ENCODE measurements around the gene KREMEN1.

- PRO-cap, 7 experiments: no peak in any of the 7 experiments
Observed at GRCh38 chr22:28583909-28584937, 95.4 kb downstream of the TTC28 start.

GRCh38 chr22:28750336-28750724, 8.5 kb downstream of the HSCB start:
- PRO-cap, 7 experiments: no peak in any of the 7 experiments

DNA sequence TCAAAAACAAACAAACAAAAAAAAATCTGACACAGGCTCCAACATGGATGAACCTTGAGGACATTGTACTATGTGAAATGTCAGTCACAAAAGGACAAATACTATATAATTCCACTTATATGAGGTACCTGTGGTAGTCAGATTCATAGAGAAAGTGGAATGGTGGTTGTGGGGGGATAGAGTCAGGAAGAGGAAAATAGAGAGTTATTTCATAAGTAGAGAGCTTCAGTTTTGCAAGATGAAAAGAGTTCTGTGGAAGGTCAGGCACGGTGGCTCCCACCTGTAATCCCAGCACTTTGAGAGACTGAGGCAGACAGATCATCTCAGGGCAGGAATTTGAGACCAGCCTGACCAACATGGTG, 12.3 kb downstream of the HSCB start:
- PRO-cap, 7 experiments: no peak in any of the 7 experiments

- PRO-cap, 7 experiments: no peak in any of the 7 experiments
Observed at GRCh38 chr22:28819244-28820058, 47.0 kb downstream of the CCDC117 start.

DNA sequence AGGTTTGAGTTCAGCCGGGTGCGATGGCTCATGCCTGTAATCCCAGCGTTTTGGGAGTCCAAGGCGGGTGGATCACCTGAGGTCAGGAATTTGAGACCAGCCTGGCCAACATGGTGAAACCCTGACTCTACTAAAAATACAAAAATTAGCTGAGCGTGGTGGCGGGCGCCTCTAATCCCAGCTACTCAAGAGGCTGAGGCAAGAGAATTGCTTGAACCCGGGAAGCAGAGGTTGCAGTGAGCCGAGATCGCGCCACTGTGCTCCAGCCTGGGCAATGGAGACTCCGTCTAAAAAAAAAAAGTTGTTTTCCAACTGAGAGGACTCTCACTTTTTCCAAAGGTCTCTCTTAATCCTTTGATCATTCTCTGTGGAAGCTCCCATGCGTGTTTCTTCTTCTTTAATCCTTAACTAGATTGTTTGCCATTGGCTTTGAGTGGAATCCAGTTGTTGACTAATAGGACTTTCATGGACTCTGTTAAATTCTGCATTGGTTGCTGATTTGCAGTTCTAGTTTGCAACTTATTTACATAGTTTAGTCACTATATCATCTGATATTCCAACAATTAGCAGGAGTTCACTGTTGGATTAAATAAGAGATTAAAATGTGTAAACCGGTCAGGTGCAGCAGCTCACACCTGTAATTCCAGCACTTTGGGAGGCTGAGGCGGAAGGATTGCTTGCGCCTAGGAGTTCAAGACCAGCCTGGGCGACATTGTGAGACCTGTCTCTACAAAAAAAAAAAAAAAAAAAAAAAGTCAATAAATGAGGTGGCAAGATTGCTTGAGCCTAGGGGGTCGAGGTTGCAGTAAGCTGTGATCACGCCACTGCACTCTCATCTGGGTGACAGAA, 79.7 kb downstream of the C22orf31 start:
- PRO-cap, 7 experiments: no peak in any of the 7 experiments

DNA sequence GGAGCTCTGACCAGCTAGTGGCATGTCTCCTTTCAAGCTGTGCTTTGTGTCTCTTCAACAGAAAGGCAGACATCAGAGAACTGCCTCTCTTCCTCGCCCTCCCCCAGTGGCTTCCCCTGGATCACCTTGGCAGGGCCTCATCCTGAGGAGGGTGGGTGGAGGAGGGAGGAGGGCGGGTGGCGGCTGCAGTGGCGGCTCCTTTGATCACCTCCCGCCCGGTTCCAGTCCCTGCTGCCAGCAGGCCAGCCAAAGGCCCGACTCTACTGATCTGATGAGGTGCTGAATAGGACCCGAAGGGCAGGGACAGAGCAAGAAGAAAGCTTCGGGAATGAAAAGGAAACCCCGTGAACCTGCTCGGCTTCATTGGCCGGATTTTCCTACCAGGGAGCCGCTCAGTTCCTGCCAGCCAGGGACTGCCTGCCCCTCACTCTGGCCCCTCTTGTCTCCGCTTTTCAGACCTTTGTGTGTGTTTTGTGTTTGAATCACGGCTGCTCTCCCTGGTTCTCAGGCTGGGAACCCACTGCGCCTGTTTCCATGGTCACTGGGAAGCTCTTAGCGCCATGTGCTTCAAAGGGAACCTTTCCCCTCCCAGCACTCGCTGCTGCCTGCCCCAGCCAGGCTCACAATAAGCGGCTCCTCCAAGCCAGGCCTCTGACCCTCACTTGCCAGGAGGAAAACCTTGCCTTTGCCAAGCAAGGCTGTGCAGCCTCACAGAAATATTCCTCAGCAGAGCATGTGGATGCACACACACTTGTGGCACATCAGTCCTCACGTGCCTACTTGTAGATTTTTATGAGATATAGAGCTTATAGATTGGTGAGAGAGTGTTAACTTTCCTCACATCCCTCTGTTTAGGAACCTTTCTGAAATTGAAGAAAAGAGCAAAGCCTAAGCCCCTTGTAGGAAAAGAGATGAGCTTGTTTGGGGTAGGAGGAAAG, 56.8 kb downstream of the C22orf31 start:
- PRO-cap, 7 experiments: no peak in any of the 7 experiments

GRCh38 chr22:29016412-29016909, 45.2 kb downstream of the C22orf31 start:
- PRO-cap, 7 experiments: no peak in any of the 7 experiments

DNA sequence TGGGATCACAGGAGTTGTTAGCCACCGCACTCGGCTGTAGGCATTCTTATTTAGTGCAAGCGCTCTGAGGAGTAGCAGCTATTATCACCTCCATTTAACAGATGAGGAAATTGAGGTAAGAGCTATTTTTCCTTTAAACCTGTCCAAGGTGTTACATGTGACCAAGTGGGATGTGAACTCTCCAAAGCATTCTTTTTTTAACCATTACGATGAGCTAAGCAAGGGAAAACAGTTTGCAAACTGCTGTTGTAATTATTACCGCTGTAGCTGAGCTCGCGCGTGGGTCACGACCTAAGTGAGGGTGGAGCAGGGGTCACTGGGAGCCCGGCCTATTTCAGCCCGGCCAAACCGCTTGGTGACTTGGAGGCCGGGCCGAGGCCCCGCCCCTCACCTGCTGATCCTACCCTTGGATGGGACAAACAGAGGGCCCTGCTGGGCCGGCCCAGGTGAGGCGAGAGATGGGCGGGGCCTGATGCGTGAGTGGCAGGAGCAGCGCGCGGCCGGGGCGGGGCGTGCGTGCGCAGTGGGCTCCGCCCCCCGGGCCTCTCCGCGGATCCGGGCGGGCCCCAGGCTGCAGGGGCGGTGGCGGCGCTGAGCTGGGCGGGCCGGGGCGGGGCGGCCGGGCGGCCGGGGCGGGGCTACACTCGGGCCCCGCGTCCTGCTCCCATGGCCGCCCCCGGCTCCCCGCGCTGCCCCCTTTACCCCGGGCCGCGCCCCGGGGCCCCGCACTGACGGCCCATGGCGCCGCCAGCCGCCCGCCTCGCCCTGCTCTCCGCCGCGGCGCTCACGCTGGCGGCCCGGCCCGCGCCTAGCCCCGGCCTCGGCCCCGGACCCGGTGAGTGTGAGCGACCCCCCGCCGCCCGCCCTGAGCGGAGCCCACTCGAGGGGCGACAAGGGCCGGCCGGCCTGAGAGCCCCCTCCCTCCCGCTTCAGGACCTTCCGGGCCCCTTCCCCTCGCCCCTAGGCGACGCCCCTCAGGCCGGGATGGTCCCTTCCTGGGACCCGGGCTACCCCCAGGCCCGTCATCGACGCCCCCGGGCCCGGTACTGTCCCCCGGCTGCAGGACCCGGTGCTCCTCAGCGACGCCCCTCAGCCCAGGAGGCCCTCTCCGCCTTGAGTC, at the start of gene KREMEN1:
Gene KREMEN1 (plus strand): TSS at position 643 of the 1,120 bp plus-strand sequence.
- PRO-cap, 7 experiments: no peak in any of the 7 experiments

DNA sequence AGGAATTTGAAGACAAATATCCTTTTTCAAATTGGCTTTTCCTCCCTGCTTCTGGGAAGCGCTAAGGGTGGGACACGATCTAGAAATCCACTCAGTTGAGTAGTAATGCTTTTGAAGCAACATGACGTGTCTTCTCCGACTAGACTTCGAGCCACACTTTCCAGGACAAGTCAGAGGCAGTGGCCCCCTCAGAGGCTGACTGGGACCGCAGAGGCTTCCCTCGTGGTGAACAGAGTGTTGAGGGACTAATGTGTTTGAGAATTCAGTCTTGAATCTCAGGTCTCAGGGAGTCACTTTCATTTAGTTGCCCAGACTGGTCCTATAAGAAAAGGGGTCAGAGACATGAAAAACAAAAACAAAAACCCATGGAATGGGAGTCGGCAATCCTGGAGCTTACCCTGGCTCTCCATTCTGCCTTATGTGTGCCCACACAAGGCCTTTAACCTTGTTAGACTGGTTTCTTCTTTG, 40.0 kb downstream of the KREMEN1 start:
- PRO-cap, 7 experiments: no peak in any of the 7 experiments

DNA sequence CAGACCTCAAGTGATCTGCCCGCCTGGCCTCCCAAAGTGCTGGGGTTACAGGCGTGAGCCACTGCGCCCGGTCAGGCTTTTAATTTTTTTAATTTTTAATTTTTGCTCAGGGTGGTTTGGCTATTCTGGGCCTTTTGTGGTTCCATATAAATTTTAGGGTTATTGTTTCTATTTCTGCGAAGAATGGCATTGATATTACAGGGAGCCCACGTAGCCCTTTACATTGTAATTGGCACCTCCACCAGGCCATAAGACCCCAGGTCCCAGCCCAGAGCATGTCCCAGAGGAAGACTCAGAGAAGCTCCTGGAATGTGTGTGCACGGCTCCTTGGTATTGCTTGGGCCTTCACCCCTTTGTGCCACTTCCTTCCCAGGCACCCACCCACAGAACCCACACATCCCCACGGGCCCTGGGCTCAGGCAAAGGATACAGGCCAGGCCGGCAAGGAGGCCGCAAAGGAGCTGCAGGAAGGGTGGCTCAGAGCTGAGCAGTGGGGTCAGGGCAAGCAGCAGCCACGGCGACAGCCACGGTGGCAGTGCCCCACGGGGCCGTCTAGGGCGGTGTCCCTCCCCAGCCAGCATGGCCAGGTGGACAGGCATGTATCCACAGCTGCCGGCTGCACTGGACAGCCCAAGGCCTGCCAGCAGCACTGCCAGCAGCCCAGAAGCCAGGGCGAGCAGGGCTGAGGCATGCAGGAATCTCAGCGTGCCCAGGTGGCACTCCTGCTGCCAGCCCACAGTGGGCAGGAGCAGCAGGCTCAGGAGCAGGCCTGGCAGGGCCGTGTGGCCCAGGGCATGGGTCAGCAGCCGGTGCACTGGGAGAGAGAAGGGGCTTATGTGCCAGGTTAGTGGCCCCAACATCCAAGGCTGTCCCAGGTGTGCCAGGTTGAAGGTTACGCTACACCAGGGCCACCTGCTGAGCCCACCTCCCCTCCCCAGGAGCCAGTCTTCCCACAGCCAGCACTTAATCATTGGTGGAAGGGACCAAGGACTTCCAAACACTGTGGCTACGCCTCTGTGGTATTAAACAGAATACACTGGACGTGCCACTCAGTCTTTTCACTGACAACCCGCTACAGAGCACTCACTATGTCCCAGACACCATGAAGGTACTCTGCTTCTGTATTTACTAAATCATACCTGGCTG, 4.0 kb downstream of the RHBDD3 start:
- PRO-cap, 7 experiments: no peak in any of the 7 experiments

GRCh38 chr22:29269306-29270199, 1.5 kb downstream of the EWSR1 start:
- PRO-cap, 7 experiments: no peak in any of the 7 experiments

GRCh38 chr22:29270239-29271200, 2.5 kb downstream of the EWSR1 start:
- PRO-cap, 7 experiments: no peak in any of the 7 experiments

DNA sequence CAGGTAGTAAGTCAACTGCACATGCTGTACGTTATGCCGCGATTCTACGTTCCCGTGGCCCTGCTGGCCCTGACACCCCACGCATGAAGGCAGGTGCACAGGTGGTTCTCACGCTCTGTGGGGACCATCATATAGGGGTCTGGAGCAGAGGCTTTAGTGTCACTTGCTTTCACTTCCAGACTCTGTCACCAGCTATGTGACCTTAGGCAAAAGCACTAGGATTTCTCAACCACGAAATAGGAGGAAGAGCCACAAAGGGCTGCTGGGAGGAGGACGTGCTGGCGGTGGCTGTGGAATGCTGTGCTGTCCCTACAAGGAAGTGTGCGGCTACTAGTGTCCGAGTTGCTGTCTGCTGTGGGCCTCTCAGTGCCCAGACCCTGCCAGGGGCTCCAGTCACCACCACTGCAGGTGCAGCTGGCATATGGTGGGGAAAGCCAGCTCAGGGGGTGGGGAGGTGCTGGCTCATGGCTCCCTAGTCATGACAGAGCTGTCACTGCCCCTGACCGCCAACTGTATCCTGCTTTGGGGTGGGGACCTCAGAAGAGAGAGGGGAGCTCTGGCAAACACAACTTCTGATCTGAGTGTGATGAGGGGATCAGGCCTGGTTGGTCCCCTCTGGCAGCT, 21.6 kb upstream of the RASL10A start:
- PRO-cap, 7 experiments: no peak in any of the 7 experiments

GRCh38 chr22:29470181-29470939, 9.7 kb upstream of the NEFH start:
- PRO-cap, 7 experiments: no peak in any of the 7 experiments

DNA sequence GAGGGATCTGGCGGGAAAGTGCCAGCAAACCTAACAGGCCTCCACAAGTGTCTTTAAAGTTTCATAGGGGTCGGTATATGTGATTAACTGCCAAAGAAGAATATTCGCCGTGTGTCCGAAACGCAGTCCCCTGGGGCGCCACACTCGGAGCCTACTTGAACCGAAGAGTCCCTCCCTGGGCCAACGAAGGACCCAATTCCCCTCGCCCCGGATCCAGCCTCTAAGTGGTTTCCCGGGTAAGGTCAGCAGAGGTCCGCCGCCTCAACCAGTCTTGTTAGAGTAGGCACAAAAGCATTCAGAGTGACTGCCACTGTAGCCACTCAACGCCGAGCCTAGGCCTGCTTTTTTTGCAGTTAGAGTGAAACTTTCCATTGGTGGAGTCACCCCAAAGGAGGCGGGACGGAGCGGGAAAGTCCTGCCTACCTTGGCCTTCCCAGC, 401 bp upstream of the NF2 start:
- PRO-cap, 7 experiments: peak in 7 of 7 experiments; most common minus-strand start position 348 of the sequence (in 3)

DNA sequence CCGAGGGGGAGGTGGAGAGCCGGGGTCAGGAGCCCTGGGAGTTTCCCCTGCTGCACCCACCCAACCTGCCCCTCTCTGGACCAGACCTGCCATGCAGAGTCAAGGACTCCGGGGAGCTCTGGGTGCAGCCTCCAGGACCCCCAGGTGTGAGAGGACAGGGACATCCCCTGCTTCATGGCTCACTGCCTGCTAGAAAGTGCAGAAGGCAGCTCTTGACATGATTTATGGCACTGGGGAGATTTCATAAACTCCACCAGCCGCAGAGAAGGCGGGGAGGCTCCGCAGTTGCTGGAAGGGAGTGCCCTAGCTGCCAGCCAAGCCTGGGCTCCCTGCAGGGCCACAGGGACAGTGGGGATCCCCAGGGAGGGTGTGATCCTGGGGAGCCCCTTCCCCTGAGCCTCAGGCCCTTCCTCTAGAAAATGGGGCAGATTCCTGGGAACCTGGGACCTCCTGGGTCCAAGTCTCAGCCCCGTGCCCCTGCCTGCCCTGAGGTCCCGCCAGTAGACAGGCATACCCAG, 13.6 kb downstream of the CABP7 start:
- PRO-cap, 7 experiments: no peak in any of the 7 experiments

DNA sequence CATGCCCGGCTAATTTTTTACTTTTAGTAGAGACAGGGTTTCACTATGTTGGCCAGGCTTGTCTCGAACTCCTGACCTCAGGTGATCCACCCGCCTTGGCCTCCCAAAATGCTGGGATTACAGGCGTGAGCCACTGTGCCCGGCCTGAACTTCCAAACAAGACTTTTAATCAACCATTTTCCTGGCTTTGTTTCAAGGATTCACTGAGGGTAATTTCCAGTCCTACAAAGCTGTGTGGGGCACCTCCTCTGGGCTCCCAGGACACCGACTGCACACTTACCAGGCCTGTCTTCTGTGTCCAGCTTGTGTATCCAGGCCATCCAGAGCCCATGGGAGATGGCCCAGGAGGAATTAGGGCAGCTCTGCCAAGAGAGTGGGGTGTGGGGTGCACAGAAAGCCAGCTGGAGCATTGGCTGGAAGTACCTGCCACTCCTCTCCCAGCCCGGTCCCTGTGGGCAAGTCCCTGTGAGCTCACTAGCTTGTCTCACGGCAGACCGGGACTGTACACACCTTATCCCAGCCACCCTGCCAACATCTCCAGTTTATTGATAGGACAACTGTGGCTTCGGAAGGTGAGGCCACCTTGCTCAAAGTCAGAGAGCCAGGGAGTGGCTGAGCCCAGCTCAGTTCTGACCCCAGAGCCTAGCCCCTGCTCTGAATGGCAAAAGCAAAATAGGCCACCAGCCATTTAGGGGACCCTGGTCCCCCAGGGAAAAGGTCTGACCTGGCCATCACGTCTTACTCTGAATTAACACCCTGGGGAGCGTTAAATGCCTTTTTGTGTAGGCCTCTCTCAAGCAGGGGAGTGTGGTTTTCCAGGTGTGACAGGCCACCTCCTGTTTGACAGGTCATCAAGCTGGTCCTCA, 14.9 kb downstream of the UQCR10 start:
- PRO-cap, 7 experiments: no peak in any of the 7 experiments

DNA sequence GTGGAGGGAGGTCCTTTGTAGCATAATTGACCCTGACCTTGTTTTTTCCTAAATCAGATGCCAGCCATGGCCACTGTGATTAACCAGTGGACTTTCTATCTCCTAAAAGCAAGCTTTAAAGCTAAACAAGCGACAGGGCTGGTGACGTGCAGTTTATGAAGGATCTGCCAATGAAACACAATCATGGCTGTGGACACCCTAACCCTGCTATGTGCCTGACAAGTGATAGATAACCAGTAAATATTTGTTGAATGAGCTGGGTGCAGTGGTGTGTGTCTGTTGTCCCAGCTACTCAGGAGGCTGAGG, 64.2 kb downstream of the LIF start:
- PRO-cap, 7 experiments: no peak in any of the 7 experiments

DNA sequence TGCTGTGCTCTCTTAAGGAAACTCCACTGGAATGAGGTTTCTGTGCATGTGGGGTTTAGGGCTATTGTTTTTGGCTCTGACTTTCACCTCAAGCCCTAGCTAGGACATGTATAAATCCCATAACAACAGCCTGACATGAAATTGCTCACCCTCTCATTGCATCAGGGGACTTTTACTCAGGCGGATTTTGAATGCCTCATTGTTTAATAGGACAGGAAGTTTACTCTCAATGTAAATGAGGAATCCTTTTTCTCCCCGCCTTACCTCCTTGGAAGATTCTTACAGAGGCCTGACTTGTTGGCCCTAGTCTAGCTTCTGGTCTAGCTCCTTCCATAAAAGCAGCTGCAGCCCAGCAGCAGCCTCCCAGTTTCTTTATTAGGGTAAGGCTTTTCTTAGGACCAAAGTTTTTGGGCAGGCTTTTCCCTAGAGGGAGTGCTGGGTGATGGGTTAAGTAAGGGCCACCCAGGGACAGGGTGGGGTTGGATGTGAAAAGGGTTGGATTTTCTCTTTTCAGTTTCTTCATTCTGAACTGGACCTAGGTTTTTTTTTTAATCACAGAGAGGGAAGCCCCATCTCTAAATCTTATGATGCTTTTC, 49.8 kb downstream of the LIF start:
- PRO-cap, 7 experiments: peak in 1 of 7 experiments; most common plus-strand start position 247 of the sequence (in 1); most common minus-strand start position 33 of the sequence (in 1)

GRCh38 chr22:30226110-30226854, 20.3 kb downstream of the LIF start:
- PRO-cap, 7 experiments: no peak in any of the 7 experiments

All from T-cell (primary cell).